Neural crest cell (in vitro differentiated cells): ENCODE measurements around a stretch of chr10.

DNA sequence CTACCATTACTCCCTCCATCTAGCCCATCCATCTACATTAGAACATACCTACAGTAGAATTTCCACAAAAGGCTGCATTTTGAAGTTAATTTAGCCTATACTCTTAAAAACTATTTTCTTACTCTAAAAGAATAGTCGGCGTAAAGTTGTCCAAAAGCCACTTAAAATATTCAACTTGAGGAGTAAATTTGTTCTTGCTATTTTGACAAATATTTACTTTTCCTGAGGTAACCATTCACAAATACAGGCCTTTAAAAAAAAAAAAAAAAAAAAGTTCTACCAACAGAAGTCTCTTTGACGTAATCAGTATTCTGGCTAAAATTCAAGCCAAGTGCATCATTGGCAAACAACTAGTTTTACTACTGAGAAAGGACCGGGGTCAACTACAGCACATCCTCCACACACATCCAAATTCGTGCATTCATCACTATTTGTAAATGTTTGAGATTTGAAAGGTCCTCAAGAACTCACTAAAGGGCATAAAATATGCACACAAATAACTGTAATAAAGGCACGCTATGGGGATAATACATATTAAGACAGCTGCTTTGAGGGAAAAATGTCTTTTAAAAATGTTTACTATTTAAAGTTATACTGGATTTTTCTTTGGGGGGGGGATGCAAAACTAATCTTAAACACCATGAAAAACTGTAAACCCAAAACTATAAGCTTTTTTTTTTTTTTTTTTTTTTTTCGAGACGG lies 2.0 kb downstream of the OAT start:
- PRO-cap = no peak

DNA sequence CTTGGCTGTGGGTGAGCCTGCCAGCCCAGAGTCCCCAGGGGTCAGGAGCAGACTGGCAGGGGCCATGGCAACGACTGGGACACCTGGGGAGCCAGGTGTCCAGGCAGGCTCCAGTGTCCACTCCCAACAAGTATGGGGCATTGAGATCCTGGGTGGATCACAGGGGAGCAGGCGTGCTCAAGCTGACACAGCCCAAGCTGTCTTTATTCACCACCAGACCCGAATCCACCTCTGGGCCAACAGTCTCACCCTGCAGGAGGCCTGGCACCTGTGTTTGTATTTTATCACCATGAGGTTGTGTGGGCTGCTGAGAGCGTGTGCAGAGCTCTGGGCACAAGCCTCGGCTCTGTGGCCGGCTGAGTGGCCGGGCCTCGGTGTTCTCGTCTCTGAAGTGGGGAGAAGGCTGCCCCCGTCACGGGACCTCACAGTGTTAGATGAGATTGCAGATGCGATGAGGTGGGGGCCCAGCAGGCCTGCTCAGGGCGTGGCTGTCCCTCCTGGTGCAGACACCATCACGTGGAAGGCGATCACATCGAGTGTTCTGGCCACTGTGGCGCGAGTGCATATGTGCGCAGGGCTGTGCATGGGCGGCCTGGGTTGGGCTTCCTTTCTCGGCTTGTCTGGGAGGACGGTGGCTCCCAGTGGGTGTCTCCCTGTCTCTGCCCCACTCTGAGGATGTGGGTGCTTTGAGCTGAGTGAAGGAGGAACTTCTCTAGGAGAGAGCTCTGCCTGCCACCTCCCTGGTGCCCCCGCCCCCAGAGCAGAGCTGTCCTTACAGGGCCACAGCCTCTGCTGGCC lies 82.9 kb downstream of the LHPP start:
- PRO-cap = no peak

- PRO-cap = no peak
Measured at GRCh38 chr10:124547311-124547650, 85.7 kb downstream of the LHPP start.

GRCh38 chr10:124565469-124566365 lies 104.1 kb downstream of the LHPP start:
- PRO-cap = no peak

DNA sequence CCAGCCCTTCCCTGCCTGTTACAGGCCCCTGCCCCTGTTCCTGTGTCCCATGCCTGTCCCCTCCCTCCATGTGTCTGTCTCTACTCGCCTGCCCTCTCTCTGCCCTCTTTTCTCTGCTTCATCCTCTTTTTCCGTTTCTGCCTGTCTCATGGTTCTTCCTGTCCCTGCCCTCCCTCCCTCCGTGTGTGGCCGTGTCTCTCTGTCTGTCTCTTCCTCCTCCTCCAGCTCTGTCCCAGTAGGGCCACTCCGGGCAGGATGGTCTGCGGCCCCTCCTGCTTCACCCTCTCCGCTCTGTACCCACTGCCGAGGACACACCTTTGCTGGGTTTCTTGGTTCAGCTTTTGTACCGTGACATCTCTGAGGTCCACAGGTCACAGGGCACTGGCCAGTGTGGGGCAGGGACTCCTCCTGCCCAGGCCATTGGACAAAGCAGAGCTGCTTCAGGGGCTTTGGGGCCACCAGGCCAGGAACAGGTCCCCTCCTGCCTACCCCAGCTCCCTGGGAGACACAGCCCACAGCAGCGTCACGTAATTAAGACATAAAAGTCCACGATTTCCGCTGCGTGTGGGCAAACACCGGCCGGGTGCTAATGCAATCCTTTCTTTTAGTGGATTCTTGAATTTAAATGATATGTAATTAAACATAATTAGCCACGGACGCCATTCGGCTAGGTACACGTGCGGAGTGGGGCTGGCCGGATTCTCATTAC lies 137.2 kb downstream of the FAM53B start:
- PRO-cap = no peak

DNA sequence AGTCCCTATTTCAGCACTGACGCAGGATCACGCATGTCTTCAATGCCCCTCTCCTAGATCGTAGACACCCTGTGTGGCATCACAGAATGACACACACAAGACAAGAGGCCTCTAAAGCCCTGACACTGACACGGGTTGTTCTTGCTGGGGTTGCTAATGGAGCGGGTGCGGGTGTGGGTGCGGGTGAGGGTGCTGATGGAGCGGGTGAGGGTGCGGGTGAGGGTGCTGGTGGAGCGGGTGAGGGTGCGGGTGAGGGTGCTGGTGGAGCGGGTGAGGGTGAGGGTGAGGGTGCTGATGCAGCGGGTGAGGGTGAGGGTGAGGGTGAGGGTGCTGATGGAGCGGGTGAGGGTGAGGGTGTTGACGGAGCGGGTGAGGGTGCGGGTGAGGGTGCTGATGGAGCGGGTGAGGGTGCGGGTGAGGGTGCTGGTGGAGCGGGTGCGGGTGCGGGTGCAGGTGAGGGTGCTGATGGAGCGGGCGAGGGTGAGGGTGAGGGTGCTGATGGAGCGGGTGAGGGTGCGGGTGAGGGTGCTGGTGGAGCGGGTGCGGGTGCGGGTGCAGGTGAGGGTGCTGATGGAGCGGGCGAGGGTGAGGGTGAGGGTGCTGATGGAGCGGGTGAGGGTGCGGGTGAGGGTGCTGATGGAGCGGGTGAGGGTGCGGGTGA lies 133.9 kb downstream of the FAM53B start:
- PRO-cap = no peak

DNA sequence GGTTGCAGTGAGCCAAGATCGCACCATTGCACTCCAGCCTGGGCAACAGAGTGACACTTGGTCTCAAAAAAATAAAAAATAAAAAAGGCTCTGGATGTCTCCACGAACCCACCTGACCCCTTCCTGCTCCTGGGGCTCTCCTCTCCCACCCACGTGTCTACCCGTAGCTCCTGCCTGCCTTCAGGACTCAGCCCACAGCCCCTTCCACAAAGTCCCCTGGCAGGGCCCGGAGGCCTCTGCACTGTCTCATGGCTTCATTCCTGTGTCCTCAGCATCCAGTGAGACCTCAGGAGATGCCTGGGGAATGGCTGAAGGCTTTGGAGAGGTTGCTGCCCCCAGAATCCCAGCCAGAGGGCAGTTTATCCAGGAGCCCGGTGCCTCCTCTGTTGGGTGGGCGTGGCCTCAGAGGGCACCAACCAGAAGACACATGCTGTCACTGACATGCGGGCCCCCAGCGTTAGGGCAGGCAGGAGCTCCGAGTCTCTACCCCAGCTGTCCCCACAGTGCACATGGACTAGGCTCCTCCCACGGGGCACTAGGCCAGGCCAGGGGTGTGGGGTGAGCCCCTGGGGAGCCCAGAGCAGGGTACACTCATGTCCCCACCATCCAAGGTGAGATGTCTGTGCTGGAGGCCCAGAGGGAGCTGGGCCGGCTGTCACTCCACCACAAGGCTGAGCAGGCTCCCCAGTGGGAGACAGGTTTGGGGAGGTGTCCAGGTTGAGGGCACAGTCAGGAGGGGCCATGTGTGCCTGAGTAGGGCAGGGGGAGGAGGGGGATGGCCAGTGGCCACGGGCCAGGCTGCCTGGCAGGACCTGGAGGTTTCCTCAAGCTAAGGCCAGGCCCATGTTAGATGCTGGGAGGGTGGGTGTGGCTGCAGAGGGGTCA lies 131.6 kb downstream of the FAM53B start:
- PRO-cap = no peak

DNA sequence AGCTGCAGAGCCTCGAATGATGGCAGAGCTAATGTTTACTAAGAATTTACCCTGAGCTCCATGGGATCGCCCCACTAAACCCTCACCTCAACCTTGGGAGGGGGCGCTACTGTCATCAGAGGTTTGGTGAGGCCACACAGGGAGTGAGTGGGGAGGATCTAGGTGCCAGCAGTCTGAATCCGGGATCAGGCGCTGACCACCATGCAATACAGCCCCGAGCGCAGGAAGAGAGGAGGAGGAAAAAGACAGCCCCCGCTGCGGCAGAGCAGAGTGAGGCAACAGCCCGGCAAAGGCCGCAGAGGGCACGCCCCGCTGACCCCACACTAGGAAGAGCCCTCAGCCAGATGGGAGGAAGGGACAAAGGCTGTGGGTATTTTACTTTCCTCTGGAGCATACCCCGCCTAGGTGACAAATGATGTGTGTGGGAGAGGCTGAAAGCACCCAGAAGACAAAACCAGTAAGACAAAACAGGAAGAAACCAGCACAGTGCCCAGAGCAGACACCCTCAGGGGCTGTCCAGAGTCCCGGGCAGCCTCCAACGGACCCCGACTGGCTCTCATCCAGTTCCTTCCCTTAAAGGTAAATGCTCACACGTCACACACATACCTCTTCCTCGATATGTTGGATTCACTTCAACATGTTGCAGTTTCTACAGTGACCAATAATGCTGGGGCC lies 103.4 kb downstream of the FAM53B start:
- PRO-cap = no peak

DNA sequence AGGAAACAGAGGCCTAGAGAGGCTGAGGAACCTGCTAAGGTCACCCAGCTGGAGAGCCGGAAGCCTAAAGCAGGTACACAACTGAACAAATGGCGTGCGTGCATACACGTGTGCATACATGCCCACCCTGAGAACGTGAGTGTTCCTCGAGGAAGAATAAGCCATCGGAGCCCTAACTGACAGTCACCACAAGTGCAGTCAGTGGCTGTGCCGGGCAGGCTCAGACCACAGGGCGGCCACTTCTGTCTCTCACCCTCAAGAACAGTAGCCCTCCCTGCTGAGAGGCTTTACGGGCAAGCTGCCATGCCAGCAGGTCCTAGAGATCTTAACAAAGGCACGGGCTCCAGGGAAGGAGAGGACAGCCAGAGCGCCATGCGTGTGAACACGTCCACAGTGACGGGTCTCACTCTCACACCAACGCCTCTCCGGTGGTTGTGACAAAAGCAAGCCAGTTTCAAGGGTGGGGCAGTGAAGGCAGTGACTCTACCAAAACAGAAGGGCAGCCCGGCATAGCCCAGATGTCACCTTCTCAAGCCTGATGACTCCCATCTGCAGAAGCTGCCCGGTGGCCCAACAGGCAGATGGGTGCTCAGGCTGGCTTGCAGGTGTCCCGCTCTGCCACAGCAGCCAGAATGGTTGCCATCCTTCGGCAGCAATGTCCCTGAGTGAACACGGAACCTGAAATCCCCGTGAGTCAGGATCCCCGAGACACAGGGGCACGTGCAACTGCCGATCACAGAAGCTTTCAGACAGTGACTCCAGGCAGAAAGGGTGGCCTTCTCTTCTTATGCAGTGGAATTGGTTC lies 102.0 kb downstream of the FAM53B start:
- PRO-cap = no peak

DNA sequence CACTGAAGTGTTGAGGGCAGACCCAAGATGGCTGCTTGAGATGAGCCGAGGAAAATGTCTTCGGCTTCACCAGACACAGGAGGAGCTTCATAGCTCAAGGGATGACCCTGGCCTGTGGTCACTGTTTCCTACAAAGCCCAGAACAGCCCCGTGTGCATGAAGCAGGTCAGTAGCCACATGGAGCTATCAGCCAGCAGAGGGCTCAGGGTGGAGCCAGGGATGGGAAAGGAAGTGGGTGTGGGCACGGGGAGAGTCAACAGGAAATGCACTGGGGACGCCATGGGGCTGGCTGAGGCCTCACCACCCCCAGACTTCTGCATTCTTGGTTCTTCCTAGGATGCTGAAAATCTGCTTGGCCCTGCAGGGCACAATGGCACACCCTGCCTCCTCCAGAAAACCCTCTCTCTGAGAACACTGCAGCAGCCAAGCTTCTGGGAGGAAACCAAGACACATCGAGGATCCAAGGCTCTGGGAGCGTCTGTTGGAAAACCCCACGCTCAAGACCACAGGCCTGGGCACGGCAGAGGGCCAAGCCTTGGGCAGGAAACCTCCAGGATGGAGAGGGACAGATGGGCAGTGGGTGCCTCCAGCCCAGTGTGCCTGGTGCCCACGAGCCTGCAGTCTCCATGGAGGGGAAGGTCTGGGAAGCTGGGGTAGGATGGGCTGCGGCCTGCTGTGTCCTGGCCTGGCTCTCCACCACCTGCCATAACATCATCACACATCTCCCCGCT lies 96.3 kb downstream of the FAM53B start:
- PRO-cap = no peak

DNA sequence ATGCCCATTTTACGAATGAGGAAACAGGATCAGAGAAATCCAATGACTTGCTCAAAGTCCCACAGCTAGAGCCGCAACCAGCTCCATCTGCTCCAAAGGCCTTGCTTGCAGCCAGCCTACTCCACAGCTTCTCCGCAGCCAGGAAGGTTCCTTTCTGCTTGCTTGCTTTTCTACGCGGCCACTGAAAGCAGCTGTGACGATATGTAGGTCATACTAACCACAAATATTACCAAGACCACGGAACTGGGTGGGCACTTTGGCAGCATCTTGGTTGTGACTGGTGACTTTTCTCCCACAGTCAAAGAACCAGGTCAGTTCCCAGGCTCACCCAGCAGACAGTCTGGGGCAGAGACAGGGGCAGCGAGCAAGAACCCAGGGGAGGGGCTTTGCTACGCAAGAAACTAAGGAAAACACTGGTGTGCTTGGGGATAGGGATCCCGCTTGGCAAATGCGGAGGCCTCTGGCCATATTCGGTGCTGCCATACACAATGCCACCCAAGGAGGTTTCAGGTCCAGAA lies 86.3 kb downstream of the FAM53B start:
- PRO-cap = no peak

DNA sequence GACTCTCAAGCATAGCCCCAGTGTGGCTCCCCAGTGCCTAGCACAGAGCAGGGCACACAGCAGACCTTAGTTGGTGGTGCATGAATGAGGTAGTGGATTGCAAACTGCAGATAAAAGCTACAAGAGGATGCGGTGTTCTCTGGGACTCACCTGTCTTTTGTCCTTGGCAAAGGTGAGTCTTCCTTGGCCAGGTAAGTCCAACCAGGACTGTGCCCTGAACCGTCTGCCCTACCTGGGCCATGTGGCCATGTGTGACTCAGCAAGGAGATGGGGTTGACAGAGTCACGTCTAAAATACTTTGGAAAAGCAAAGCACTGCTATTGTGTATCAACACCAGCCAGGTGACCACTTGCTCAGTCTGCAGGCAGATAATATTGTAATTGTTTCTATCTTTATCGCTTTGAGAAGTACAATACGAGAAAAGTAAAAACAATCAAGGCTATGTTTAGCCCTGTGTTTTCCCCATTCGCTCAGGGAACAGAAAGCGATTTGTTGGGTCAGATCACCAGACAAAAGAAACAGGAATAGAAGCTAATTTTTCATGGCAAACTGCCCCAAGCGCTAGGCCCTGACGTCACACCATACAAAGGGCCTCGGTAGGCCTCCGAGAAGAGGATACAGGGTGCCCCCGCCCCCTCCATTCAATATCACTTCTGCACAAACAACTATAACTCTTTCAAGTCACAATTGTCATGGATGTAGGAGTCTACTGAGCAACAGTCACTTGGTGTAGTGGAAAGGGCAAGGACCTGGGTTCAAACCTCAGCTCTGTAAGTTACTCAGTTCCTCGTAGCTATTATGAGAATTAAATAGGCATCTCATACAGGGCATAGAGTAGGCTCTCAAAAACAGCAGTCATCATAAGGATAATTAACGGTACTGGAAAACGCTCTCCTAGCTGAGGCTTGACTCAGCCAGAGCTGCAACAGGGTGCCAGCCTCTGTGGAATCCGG lies 57.2 kb downstream of the FAM53B start:
- PRO-cap = bidirectional peak, plus-strand start at position 674 of the sequence, minus-strand start at position 515 of the sequence

- PRO-cap = no peak
Measured at GRCh38 chr10:124698149-124698561, 46.0 kb downstream of the FAM53B start.

- PRO-cap = no peak
Measured at GRCh38 chr10:124717999-124719118, 25.8 kb downstream of the FAM53B start.

DNA sequence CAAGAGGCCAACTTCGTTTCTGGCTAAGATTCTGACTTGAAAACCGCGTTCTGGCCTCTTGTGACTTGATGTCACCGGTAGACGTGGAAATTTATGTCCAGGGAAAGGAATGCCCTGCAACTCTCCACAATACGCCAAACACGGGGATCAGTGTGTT lies 458 bp upstream of the EEF1AKMT2 start:
- PRO-cap = no peak

- PRO-cap = no peak
Measured at GRCh38 chr10:124849005-124849529, 47.4 kb downstream of the ABRAXAS2 start.

DNA sequence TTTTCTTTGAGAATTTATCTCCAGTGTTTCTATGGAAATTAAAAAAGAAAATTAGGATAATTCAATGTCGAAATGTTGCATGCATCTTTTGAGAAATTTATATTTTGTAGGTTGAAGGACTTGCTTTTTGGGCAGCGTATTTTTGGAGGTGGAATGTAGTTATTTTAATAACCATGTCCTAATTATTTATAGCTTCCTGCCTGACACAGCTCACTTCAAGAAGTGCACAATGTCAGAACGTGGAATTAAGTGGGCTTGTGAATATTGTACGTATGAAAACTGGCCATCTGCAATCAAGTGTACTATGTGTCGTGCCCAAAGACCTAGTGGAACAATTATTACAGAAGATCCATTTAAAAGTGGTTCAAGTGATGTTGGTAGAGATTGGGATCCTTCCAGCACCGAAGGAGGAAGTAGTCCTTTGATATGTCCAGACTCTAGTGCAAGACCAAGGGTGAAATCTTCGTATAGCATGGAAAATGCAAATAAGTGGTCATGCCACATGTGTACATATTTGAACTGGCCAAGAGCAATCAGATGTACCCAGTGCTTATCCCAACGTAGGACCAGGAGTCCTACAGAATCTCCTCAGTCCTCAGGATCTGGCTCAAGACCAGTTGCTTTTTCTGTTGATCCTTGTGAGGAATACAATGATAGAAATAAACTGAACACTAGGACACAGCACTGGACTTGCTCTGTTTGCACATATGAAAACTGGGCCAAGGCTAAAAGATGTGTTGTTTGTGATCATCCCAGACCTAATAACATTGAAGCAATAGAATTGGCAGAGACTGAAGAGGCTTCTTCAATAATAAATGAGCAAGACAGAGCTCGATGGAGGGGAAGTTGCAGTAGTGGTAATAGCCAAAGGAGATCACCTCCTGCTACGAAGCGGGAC lies 591 bp downstream of the ZRANB1 start:
- PRO-cap = no peak

GRCh38 chr10:124946623-124947329 lies 4.9 kb downstream of the ZRANB1 start:
- PRO-cap = no peak

- PRO-cap = no peak
Measured at GRCh38 chr10:124996109-124996575, 31.7 kb downstream of the CTBP2 start.

DNA sequence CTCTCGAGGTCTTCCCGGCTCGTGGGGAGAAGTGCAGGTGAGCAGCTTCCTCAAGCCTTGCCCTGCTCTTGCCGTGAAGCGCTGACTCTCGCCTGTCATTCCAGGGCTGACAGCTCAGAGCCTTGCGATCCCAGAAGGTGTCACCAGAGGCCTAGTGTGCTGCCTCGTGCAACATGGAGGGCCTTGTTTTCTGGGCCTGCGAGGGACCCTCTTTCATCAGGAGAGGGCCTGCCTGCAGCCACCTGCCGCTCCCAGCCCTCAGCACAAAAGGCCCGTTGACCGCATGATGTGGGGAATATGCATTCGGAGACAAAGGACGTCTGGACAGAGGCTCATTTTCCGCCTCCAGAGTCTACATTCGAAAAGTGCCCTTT lies 27.3 kb downstream of the CTBP2 start:
- PRO-cap = bidirectional peak, plus-strand start at position 302 of the sequence, minus-strand start at position 269 of the sequence